Mammary microvascular endothelial cell (primary cell): ENCODE measurements around the gene ING3.

DNA sequence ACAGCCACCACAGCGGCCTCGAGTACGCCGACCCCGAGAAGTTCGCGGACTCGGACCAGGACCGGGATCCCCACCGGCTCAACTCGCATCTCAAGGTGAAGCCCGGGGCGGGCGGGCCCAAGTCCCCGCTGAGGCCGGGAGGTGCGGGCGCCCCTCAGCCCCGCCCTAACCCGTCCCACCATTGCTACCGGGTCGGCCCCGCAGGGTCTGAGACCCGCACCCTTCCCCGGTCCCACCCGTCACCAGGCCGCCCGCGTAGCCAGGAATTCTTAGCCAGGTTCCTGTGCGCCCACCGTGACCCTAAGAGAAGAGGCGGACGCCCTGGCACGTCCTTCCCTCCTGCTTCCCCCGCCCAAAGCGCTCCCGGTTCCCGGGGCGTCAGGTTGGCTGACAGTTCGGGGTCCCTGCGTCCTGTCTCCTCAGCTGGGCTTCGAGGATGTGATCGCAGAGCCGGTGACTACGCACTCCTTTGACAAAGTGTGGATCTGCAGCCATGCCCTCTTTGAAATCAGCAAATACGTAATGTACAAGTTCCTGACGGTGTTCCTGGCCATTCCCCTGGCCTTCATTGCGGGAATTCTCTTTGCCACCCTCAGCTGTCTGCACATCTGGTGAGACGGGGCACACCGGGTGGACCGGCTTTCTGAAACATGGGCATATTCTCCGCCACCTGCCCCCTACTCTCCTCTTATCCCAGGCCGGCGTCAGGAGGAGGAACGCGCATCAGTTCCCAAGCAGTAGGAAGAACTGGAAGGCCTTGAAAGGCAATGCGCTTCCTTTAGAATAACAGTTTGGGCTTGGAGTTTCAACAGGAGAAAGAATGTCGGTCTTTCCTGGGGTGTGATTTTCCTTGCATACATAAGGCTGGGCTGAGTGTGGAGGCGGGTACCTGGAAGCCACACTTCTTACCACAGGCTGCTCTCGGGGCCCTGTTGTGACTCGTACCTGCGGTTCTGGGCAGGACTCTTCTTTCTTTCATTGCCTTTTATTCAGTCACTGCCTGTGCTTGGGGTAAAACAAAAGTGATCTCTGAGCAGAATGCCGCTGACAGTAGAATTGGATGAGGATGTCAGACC lies 637 bp downstream of the CAV2 start:
- RAMPAGE, long total RNA: no peak

DNA sequence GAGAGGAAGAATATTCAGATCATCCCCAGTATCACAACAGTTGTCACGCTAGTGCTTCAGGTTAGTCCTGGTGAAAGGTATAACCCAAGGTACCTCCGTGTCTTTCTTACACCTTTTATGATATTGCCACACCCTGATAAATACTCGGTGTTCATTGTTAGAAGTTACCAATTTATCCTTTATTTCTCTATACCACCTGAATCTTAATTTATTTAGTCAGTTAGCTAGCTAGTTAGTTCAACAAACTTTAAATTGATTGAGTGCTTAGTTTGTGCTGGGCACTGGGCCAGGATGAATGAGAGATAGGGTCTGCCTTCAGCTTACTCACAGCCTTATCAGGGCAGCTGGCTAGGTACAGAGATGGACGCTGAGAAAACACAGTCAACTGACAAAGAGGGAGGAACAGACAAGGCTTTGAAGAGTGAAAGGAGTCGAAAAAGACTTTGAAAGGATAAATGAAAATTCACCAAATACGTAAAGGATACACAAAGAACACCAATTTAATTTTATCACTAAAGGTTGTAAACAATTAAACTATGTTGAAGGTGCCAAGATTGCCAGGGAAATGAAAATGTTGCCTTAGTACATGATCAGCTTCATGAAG lies 1.9 kb downstream of the CAV2 start:
- RAMPAGE, long total RNA: no peak

- RAMPAGE, long total RNA: no peak
Measured at GRCh38 chr7:116525400-116525803, 566 bp downstream of the CAV1 start.

- RAMPAGE, long total RNA: no peak
Measured at GRCh38 chr7:116536033-116536637, 11.3 kb downstream of the CAV1 start.

GRCh38 chr7:116686739-116687507 lies 14.9 kb downstream of the MET start:
- RAMPAGE, long total RNA: no peak

GRCh38 chr7:116786264-116786569 lies 76.2 kb upstream of the CAPZA2 start:
- RAMPAGE, long total RNA: no peak

DNA sequence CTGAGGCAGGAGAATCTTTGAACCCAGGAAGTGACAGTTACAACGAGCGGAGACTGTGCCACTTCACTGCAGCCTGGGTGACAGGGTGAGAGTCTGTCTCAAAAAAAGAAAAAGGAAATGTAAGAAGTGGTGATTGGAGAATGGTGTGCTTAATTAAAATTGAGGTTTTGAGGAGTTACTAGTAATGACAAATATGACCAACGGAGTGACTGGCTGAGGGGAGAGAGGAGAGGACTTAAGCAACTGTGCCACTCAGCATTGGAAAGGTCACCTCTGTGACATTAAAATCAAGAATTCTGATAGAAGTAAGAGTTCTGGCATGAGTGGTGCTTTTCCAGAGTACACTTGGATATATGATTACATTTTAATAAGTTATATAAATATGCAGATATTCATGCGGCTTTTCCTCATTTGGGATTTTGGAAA lies 31.7 kb upstream of the ST7 start:
- RAMPAGE, long total RNA: no peak

- RAMPAGE, long total RNA: no peak
Measured at GRCh38 chr7:117156094-117156762, 166.6 kb downstream of the WNT2 start.

GRCh38 chr7:117689365-117689923 lies 183.8 kb downstream of the CTTNBP2 start:
- RAMPAGE, long total RNA: no peak

- RAMPAGE, long total RNA: no peak
Measured at GRCh38 chr7:117871722-117872537, 1.3 kb downstream of the CTTNBP2 start.

GRCh38 chr7:120950120-120951526 lies at the start of gene ING3:
Gene ING3 (plus strand): TSS chr7:120950777.
- RAMPAGE, long total RNA: start-site peak on the plus strand at chr7:120950778-120950813, 712 and 243 reads in 2 replicates; start-site peak on the plus strand at chr7:120951143-120951169, 36 and 18 reads in 2 replicates

DNA sequence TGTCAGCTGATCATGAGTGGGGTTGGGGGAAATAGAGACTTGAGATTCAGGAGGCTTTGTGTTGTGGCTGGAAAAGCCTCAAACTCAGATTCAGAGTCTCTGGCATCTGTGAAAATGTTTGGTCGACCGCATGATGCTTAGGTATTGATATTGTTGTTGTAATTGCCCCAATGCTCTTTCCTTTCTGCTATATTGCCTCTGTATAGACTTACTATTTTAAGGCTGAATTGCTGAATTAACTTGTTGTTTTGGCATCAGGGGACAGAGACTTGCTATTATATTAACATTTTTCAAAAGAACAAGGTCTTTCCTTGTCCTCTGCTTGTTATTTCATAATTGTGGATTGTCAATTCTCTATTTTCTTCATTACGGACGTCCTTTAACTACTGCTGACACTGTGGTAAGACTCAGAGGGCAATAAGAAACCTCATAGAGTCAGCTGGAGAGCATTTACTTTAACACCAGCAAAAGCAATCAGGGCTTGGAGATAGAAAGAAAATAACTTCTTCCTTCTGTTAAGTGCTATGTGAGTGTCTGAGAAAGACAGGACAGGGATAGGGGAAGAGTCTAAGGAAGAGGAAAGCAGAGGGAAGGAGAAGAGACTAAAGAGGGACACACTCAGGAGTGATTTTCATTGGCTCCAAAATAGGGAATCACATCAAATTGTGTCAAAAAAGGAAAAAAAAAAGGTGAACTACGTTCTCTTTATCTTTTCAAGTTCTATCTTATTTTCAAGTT lies 17.6 kb downstream of the CPED1 start:
- RAMPAGE, long total RNA: no peak

DNA sequence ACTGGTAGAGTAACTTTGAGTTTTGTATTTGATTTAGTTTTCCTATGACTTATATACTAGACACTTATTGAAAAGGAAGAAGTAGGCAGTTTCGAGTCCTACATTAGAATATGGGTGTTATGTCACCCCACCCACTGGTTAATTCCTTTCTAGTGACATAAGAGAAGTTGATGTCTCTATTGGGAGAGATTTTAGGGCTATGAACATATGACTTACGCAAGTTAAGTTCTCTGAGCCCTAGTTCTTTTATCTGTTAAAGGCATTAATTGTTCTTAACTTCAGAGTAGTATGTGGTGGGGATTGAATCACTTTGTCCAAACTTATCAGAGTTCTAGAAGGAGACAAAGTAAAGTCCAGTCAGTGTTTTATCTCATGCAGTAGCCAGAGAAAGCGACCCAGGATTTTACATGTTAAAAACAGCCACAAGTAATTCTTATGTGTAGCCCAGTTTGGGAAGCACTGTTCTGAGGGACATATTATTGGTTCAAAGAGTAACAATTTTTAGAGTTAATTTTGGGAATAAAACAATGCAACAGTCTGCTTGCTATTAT lies 30.6 kb downstream of the CPED1 start:
- RAMPAGE, long total RNA: no peak

- RAMPAGE, long total RNA: no peak
Measured at GRCh38 chr7:121041531-121042301, 53.2 kb downstream of the CPED1 start.

GRCh38 chr7:121157148-121158116 lies 168.9 kb downstream of the CPED1 start:
- RAMPAGE, long total RNA: no peak

- RAMPAGE, long total RNA: no peak
Measured at GRCh38 chr7:121259987-121260672, 68.7 kb upstream of the WNT16 start.

GRCh38 chr7:121440717-121441516 lies 44.8 kb upstream of the FAM3C start:
- RAMPAGE, long total RNA: no peak

DNA sequence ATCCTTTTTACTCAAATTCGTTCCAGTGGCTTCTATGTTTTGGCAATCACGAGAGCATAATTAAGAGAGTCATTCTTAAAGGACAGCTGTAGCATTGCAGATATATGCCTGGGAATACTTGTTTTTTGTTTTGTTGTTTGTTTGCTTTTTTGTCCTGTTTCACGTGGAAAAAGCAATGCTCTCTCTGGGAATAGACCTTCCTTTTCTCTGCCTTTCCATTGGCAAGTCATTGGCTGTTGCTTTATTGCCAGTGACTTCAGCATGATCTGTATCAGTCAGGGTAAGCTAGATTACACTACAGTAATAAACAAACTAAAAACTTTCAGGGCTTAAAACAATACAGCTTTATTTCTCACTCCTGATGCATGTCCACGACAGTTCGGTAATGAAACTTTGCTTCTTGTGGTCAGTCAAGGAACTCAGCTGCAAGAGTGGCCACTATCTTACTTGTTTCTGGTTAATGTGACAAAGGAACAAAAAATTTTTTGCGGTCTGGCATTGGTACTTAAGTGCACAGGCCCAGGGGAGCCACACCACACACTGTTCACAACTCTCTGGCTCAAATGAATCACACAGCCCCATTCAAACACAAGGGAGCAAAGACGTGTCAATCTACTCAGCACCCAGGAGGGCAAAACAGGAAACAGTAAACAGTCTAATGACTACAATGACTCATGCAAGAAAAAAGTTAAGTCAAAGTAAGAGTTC lies 134.1 kb upstream of the FAM3C start:
- RAMPAGE, long total RNA: no peak

DNA sequence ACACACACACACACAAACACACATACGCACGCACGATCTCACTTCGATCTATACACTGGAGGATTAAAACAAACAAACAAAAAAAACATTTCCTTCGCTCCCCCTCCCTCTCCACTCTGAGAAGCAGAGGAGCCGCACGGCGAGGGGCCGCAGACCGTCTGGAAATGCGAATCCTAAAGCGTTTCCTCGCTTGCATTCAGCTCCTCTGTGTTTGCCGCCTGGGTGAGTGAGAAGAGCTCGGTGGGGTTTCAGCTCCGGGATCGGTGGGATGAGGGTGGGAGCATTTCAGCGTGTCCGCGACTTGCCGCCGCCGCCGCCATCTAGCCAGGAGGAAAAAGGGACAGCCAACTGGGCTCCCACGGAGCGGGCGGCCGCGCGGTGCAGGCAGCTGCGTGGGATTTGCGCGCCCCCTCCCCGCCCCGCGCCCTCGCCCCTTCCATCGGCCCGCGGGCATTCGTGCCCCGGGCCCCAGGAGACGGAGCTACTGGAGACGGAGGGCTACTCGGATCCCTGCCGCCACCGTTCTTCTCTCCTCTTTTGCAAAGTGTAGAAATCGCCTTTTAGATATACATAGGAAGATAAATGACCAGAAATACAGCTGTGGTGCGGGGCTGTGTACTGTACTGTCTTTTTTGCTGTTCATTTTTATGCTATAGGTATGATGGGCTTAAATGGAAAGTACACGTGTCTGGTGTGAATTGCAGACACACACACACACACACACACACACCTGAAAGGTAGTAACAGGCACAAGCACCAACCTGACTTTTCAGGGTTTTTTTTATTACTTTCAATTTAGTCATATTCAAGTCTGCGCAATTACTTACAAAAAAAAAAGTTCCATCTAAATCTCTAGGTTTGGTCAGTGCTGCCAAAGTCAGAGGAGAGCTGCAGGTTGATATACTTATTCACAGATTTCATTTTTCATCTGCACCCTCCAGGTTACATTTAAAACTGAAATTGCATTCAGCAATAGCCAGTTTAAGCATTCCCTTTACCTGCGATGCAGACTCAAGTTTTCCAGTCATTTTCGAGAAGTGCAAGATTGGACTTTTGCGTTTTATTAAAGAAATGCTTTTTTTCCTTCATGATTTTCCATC lies 725 bp downstream of the PTPRZ1 start:
- RAMPAGE, long total RNA: no peak

DNA sequence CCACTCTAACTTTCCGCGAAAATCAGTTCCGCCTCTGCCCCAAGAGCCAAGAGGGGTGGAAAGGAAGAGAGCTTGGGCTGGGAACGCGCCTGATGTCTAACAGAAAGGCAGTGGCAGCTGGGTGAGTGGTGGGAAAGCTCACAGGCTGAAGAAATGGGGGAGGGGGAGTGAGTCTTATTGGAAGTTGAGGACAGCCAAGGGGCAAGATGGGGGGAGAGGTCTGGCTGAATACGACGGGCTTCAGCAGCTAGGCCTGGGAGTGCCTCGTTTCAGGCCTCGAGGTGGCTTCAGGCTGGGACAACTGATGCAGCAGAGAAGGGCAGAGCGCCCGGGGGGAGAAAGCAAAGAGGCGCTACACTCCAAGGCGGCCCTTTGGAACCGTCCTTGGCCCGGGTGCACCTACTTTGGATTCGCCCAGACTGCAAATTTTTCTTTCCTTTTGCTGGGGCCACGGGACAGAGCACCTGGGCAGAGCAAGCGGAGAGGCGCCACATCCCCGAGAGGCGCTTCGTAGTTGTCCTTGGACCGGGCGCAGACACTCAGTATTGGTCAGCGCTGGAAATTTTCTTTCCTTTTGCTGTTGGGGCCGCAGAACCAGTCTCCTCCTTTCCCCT lies 2.1 kb upstream of the FEZF1 start:
- RAMPAGE, long total RNA: no peak